ENCODE results near the genes ALX1 and MGAT4C.

DNA sequence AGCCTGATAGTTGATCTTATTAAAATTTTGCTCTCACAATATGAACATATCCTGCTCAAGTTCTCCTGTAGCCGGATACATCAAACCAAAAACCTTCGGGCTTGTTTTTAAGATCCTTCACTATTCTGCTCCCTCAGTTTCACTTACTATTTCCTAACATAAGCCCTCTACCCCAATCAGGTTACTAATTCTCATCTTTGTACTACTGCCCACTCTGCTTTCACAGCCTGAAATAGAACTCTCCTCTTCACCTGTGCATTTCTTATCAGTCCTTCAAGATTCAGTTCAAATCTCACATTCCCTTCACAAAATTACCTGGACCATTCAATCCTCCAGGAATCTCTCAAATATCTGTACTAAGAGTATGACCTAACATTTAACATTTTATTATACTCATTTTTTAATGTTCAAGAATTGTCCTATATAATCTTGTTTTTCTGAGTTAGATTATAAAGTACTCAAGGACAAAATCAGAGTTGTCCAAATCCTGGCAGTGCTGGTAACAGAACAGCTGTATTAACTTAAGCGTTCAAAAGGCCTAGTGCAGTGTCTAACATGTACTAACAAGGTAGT is 14.1 kb downstream of the PAWR start:
- RAMPAGE, long total RNA: no peak
- RRBS, 2 experiments: no CpG with 5 or more reads among the region's 3 CpGs
CAGE:
- cytosol, long polyA minus RNA: no peak
- cytosol, long polyA plus RNA: no peak
- long polyA plus RNA: no peak
- nucleolus, long total RNA: no peak
- nucleus, long polyA plus RNA: no peak
- nucleus, long total RNA: no peak

GRCh38 chr12:79685025-79685464 is 5.7 kb downstream of the PAWR start:
- RAMPAGE, long total RNA: no peak
- RRBS, 2 experiments: no CpG with 5 or more reads among the region's 1 CpG
CAGE:
- cytosol, long polyA minus RNA: no peak
- cytosol, long polyA plus RNA: no peak
- long polyA plus RNA: no peak
- nucleolus, long total RNA: no peak
- nucleus, long polyA plus RNA: no peak
- nucleus, long total RNA: no peak

GRCh38 chr12:79795608-79795950 is 104.8 kb upstream of the PAWR start:
- RAMPAGE, long total RNA: no peak
- RRBS, 2 experiments: no CpG with 5 or more reads among the region's 3 CpGs
CAGE:
- cytosol, long polyA minus RNA: no peak
- cytosol, long polyA plus RNA: no peak
- long polyA plus RNA: no peak
- nucleolus, long total RNA: no peak
- nucleus, long polyA plus RNA: no peak
- nucleus, long total RNA: no peak

GRCh38 chr12:79798353-79798747 is 107.6 kb upstream of the PAWR start:
- RAMPAGE, long total RNA: no peak
- RRBS, 2 experiments: no CpG with 5 or more reads among the region's 1 CpG
CAGE:
- cytosol, long polyA minus RNA: no peak
- cytosol, long polyA plus RNA: no peak
- long polyA plus RNA: no peak
- nucleolus, long total RNA: no peak
- nucleus, long polyA plus RNA: no peak
- nucleus, long total RNA: no peak

- RAMPAGE, long total RNA: no peak
- RRBS, 2 experiments: no CpG with 5 or more reads among the region's 1 CpG
CAGE:
- cytosol, long polyA minus RNA: no peak
- cytosol, long polyA plus RNA: no peak
- long polyA plus RNA: no peak
- nucleolus, long total RNA: no peak
- nucleus, long polyA plus RNA: no peak
- nucleus, long total RNA: no peak
These were observed 30.9 kb downstream of the OTOGL start for GRCh38 chr12:80130189-80130728.

DNA sequence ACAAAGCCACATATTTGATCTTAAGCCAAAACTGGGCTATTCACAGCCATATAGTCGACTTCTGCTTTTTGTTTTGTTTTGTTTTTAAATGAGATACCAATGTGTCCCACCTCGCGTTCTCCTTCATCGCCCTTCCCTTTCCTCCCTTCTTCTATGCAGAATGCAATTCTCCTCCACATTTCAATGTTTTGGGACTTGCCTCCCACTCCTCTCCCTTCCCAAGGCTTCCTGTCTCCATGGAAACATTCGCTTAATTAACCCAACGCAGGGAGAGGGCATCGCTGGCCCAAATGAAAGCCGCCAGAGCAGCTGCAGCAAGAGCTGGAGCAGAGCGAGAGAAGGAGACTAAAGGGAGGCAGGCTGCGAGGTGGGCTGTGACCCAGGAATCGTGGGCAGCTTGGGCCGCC is 43.6 kb upstream of the PTPRQ start:
- RAMPAGE, long total RNA: no peak
- RRBS, 2 experiments: no CpG with 5 or more reads among the region's 12 CpGs
CAGE:
- cytosol, long polyA minus RNA: no peak
- cytosol, long polyA plus RNA: no peak
- long polyA plus RNA: no peak
- nucleolus, long total RNA: no peak
- nucleus, long polyA plus RNA: no peak
- nucleus, long total RNA: no peak

- RAMPAGE, long total RNA: no peak
- RRBS, 2 experiments: no CpG with 5 or more reads among the region's 1 CpG
CAGE:
- cytosol, long polyA minus RNA: no peak
- cytosol, long polyA plus RNA: no peak
- long polyA plus RNA: no peak
- nucleolus, long total RNA: no peak
- nucleus, long polyA plus RNA: no peak
- nucleus, long total RNA: no peak
These were observed 10.1 kb upstream of the MYF6 start for GRCh38 chr12:80697269-80697784.

DNA sequence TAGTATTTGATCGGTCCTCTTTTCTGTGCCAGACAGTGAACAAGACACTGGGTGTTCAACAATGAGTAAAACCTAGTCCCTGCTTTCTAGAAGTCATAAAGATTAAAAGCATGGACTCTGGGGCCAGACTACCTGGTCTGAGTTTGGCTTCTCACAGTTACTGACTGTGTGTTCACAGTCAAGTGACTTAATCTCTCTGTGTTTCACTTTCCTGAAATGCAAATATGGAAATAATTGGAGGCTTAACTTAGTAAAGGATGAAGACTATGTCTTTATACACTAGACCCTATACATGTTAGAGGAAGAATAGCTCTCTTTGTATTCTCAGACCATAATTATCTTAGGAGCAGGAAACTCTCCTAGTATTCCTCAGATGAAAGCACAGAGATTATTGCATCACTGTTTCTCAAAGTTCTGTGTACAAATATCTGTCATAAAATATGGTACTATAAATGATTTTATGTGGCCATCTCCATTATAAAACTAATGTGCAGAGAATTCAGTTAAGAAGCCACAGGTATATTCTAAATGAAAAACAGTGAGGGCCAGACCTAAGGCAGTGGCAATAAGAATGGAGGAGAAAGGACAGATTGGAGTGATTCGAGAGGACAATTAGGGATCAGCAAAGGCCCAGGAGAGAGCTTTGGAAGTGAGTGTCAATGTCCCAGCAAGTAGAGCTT is 1.9 kb downstream of the ACSS3 start:
- RAMPAGE, long total RNA: no peak
- RRBS, 2 experiments: no CpG with 5 or more reads among the region's 2 CpGs
CAGE:
- cytosol, long polyA minus RNA: no peak
- cytosol, long polyA plus RNA: no peak
- long polyA plus RNA: no peak
- nucleolus, long total RNA: no peak
- nucleus, long polyA plus RNA: no peak
- nucleus, long total RNA: no peak

DNA sequence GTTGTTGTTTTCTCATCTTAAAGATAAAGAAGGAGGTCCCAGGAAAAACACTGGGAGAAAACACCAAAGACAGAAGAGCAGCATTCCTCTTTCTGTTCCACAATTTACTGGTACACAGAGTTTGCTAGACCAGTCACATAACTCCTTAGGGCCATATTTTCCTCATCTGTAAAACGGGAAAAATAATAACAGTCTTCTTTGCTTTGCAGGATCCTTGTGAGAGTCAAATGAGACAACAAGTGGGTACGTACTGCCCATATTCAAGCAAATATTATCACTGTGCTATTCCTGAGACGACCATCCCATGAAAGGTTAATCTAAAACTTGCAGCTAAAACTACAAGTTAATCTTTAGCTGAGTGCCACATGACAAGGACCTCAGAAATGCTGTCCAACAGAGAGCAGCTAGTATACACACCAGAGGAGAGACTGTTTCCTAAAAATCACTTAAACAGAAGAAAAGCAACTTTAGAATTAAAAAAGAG is 162.8 kb upstream of the TMTC2 start:
- RAMPAGE, long total RNA: no peak
- RRBS, 2 experiments: no CpG with 5 or more reads among the region's 3 CpGs
CAGE:
- cytosol, long polyA minus RNA: no peak
- cytosol, long polyA plus RNA: no peak
- long polyA plus RNA: no peak
- nucleolus, long total RNA: no peak
- nucleus, long polyA plus RNA: no peak
- nucleus, long total RNA: no peak

- RAMPAGE, long total RNA: no peak
- RRBS, 2 experiments: no CpG with 5 or more reads among the region's 4 CpGs
CAGE:
- cytosol, long polyA minus RNA: no peak
- cytosol, long polyA plus RNA: no peak
- long polyA plus RNA: no peak
- nucleolus, long total RNA: no peak
- nucleus, long polyA plus RNA: no peak
- nucleus, long total RNA: no peak
These were observed 52.0 kb upstream of the TMTC2 start for GRCh38 chr12:82634704-82635103.

GRCh38 chr12:82686273-82686768 is 385 bp upstream of the TMTC2 start:
- RAMPAGE, long total RNA: no peak
- RRBS, 2 experiments: 0 to 2% methylated on average over 3 of the region's 22 CpGs
CAGE:
- cytosol, long polyA minus RNA: no peak
- cytosol, long polyA plus RNA: no peak
- long polyA plus RNA: no peak
- nucleolus, long total RNA: start-site peak on the minus strand at chr12:82686628-82686636, 27 reads
- nucleus, long polyA plus RNA: no peak
- nucleus, long total RNA: no peak

GRCh38 chr12:82804824-82805273 is 118.1 kb downstream of the TMTC2 start:
- RAMPAGE, long total RNA: no peak
- RRBS, 2 experiments: no CpG with 5 or more reads among the region's 3 CpGs
CAGE:
- cytosol, long polyA minus RNA: no peak
- cytosol, long polyA plus RNA: no peak
- long polyA plus RNA: no peak
- nucleolus, long total RNA: no peak
- nucleus, long polyA plus RNA: no peak
- nucleus, long total RNA: no peak

GRCh38 chr12:83472126-83472670 is 785.5 kb downstream of the TMTC2 start:
- RAMPAGE, long total RNA: no peak
- RRBS, 2 experiments: no CpG with 5 or more reads among the region's 5 CpGs
CAGE:
- cytosol, long polyA minus RNA: no peak
- cytosol, long polyA plus RNA: no peak
- long polyA plus RNA: no peak
- nucleolus, long total RNA: no peak
- nucleus, long polyA plus RNA: no peak
- nucleus, long total RNA: no peak

DNA sequence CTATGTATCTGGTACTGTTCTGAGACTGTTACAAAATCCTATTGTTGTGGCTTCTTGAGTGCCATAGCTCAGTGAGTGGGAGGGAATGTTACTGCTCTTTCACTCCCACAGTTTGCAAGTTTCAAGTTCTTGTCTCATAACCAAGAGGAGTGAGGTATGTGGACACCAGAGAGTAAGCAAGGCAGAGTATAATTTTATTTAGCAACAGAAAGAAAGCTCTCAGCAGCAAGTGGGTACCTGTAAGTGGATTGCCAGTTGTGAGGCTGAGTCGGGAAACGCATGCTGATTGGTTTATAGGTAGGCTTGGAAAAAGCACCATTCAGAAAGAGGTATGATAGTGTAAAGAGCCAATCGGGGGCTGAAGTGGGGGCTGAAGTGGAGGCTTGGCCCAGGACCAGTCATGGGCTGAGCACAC is 850.8 kb downstream of the TMTC2 start:
- RAMPAGE, long total RNA: no peak
- RRBS, 2 experiments: no CpG with 5 or more reads among the region's 3 CpGs
CAGE:
- cytosol, long polyA minus RNA: no peak
- cytosol, long polyA plus RNA: no peak
- long polyA plus RNA: no peak
- nucleolus, long total RNA: no peak
- nucleus, long polyA plus RNA: no peak
- nucleus, long total RNA: no peak

GRCh38 chr12:84986563-84987071 is 49.5 kb downstream of the TSPAN19 start:
- RAMPAGE, long total RNA: no peak
- RRBS, 2 experiments: no CpG with 5 or more reads among the region's 3 CpGs
CAGE:
- cytosol, long polyA minus RNA: no peak
- cytosol, long polyA plus RNA: no peak
- long polyA plus RNA: no peak
- nucleolus, long total RNA: no peak
- nucleus, long polyA plus RNA: no peak
- nucleus, long total RNA: no peak

DNA sequence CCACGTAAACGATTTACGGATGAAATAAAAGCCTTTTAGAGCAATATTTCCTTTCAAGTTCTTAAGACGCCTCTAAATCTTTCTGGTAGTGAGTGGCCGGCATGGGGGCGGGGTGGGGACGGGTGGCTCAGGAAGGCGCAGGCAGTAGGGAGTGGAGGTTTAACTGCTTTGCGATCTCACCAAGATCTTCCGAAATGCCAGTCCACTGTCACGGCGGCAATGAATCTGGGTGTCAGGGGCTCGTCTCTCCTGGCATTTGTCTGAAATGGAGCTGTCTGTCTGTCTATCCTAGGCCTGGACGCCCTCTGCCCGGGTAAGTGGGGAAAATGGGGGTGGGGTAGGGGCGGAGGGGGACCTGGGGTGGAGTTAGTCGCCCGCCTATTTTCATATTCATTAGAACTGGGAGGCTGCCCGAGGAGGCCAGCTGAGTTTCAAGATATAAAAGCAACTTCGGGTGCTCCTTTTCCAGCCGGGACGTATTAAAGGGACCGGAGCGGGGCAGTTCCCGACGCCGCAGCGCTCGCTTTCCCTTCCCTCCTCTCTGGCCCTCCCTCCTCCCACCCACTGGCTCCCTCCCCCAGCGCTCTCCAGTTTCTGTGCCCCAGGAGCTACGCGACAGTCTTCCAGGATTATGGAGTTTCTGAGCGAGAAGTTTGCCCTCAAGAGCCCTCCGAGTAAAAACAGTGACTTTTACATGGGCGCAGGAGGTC is at the start of gene ALX1:
Gene ALX1 (plus strand): TSS at position 590 of the 710 bp plus-strand sequence.
- RAMPAGE, long total RNA: no peak
- RRBS, 2 experiments: no CpG with 5 or more reads among the region's 35 CpGs
CAGE:
- cytosol, long polyA minus RNA: no peak
- cytosol, long polyA plus RNA: no peak
- long polyA plus RNA: no peak
- nucleolus, long total RNA: no peak
- nucleus, long polyA plus RNA: no peak
- nucleus, long total RNA: no peak

DNA sequence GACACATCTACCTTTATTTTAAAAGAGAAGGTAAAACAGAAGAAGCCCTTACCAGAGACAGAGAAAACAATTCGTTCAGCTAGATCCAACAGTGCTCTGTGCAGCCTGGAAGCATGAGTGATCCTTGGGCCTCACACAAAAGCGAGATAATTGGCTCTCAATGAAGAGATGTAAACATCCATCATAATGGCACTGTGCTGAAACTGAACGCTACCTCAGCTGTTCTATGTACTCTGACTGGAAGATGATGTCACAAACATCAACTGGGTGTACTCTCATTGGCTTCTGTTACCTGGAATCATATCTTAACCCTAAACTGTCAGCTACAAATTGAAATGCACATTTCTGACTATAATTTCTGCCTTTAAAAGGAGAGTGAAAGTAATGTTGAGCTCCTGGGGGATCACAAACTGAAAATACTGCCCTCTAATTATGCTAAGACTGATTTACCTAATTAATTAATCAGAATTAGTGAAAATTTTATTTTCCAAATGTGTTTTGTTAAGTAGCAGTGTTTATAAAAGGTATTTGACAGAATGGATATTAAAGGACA is at the start of gene MGAT4C:
Gene MGAT4C (minus strand): TSS at position 205 of the 553 bp plus-strand sequence.
- RAMPAGE, long total RNA: no peak
- RRBS, 2 experiments: no CpG with 5 or more reads among the region's 3 CpGs
CAGE:
- cytosol, long polyA minus RNA: no peak
- cytosol, long polyA plus RNA: no peak
- long polyA plus RNA: no peak
- nucleolus, long total RNA: no peak
- nucleus, long polyA plus RNA: no peak
- nucleus, long total RNA: no peak

GRCh38 chr12:88142615-88143237 is 619 bp downstream of the TMTC3 start:
- RAMPAGE, long total RNA: no peak
- RRBS, 2 experiments: no CpG with 5 or more reads among the region's 23 CpGs
CAGE:
- cytosol, long polyA minus RNA: no peak
- cytosol, long polyA plus RNA: no peak
- long polyA plus RNA: no peak
- nucleolus, long total RNA: no peak
- nucleus, long polyA plus RNA: no peak
- nucleus, long total RNA: no peak

GRCh38 chr12:89162438-89163291 is 189.6 kb downstream of the DUSP6 start:
- RAMPAGE, long total RNA: no peak
- RRBS, 2 experiments: no CpG with 5 or more reads among the region's 5 CpGs
CAGE:
- cytosol, long polyA minus RNA: no peak
- cytosol, long polyA plus RNA: no peak
- long polyA plus RNA: no peak
- nucleolus, long total RNA: no peak
- nucleus, long polyA plus RNA: no peak
- nucleus, long total RNA: no peak

- RAMPAGE, long total RNA: no peak
- RRBS, 2 experiments: no CpG with 5 or more reads among the region's 5 CpGs
CAGE:
- cytosol, long polyA minus RNA: no peak
- cytosol, long polyA plus RNA: no peak
- long polyA plus RNA: no peak
- nucleolus, long total RNA: no peak
- nucleus, long polyA plus RNA: no peak
- nucleus, long total RNA: no peak
These were observed 113.6 kb downstream of the DUSP6 start for GRCh38 chr12:89238453-89239286.

All from GM12878 (cell line).